ENCODE measurements around the genes ARSK and GLRX.

GRCh38 chr5:94001460-94002106 lies 109.9 kb downstream of the FAM172A start:
- PRO-cap, result no peak
- RAMPAGE, long total RNA, 2 experiments, result no peak in any of the 2 experiments

DNA sequence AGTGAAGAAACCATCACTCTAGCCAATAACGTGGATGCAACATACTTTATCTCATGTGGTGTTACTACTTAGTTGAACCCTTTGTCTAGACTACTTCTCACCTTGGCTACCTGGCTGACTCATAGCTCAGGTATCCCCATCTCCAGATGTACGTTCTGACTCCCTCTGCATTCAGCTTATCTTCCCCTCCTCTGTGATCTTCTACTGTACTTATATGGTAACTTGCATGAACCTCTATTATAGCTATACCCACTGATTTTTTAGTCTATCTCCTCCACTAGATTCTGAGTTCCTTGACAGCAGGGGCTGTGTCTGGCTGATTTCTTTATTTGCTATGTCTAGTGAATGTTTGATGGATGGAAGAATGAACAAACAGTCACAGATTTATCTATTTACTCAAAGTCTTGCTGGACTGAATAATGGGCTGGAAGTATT lies 251.0 kb upstream of the FAM172A start:
- PRO-cap, result no peak
- RAMPAGE, long total RNA, 2 experiments, result no peak in any of the 2 experiments

- PRO-cap, result no peak
- RAMPAGE, long total RNA, 2 experiments, result no peak in any of the 2 experiments
Observed at GRCh38 chr5:94894396-94895071, 276.1 kb downstream of the SLF1 start.

DNA sequence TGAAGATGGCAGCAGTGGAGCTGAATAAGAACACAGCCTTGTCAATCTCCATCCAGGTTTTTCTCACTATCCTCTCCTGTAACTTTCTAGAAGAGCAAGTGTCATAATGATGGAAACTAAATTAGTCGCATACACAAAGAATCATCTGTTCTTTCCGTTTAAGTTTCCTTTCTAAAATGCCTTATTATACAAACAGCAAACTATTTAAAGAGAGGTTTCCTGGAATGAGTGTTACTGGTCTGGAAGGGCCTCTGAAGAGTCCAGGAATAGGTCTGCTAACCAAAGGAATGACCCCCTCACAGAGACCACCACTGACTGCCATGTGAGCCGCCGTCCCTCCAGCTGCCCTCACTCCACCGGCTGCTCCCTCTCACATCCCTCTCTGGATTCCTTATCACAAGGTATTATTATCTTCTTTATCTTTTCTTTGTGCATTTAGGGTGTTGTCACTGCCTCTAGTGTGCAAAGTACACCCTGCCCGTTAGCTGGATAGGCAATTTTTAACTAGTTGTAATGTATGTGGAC lies 146.5 kb downstream of the MCTP1 start:
- PRO-cap, result no peak
- RAMPAGE, long total RNA, 2 experiments, result no peak in any of the 2 experiments

- PRO-cap, result bidirectional peak, plus-strand start at chr5:95555185, minus-strand start at chr5:95554953
- RAMPAGE, long total RNA, 2 experiments, result start-site peak on the plus strand in 1 of 2 experiments, at chr5:95555176-95555217 at its widest, 21 reads per replicate; start-site peak on the minus strand in 1 of 2 experiments, at chr5:95554966-95554993 at its widest, 163 reads per replicate
Observed at GRCh38 chr5:95554850-95555736, at the start of gene ARSK. Gene ARSK (plus strand): TSS chr5:95555101.

GRCh38 chr5:95711487-95712257 lies 19.5 kb upstream of the RHOBTB3 start:
- PRO-cap, result no peak
- RAMPAGE, long total RNA, 2 experiments, result no peak in any of the 2 experiments

GRCh38 chr5:95727172-95727578 lies 4.0 kb upstream of the RHOBTB3 start:
- PRO-cap, result no peak
- RAMPAGE, long total RNA, 2 experiments, result no peak in any of the 2 experiments

- PRO-cap, result no peak
- RAMPAGE, long total RNA, 2 experiments, result no peak in any of the 2 experiments
Observed at GRCh38 chr5:95732241-95732434, 1.0 kb downstream of the RHOBTB3 start.

DNA sequence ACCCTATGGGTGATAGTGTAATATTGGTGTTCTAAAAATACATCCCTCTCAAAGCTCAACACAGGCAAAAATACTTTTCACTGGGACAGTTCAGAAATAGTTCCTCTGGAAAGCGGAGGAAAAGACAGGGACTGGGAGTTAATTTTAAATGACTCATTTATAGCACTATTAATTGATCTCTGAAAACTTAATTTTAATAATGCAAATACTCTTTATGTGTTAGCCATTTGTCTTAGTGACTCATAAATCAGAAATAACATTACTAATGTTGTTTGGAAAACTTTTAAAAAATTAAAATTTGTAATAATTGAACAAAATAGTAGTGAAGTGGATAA lies 1.3 kb downstream of the RHOBTB3 start:
- PRO-cap, result no peak
- RAMPAGE, long total RNA, 2 experiments, result no peak in any of the 2 experiments

GRCh38 chr5:95783514-95784294 lies 38.8 kb downstream of the GLRX start:
- PRO-cap, result no peak
- RAMPAGE, long total RNA, 2 experiments, result no peak in any of the 2 experiments

- PRO-cap, result no peak
- RAMPAGE, long total RNA, 2 experiments, result no peak in any of the 2 experiments
Observed at GRCh38 chr5:95793330-95794394, 28.9 kb downstream of the GLRX start.

DNA sequence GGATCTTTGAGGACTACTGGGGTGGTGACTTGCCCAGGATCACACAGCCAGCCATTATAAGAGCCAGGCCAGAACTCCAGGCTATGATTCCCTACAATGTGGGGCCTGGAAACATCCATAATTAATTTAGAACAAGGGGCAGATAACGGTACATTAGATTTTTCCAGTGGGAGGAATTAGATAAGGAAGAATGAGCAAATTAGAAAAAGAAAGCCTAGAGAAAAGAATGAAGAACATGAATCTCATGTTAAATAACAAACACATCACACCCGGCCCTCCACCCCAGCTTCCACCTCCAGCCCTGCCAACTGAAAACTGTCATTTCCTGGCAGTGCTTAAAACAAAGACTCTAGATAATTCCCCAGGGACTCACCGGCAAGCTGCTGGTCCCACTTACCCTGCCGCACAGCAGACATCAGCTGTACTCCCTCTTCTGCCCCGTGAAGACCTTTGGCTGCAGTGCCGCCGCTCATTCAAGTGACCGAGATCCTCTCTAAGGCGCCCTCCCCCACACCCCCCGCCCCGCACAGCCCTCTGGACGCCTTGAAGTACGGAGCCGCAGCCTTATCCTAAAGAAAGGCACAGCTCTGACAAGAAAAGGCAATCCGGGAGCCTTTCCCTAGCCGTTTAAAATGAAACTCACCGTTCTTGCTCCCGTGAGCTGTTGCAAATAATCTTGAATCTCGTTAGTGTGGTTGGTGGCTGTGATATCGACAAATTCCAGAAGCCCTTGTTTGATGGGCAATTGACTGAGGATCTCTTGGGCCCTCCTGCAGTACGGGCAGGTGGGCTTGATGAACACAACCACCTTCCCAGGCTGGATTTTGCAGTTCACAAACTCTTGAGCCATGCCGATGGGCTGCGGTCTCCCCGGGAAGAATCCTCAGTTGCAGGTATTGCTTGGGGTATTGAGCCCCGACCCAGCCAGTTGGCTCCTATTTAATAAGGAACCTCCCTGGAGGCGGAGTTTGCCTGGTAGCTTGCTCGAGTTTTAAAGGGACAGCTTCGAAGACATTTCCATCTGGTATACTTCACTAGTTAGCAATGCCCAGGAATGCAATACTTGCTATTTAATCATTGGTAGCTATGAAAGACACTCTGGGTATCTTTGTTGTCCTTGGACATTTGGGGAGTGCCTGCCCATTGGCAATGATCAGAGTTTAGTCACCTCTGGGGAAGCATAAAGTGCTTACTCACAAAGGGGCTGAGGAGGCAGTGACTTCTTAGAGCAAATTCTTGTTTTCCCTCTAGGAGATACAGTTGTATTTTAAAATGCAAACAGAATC lies at the start of gene GLRX:
Gene GLRX (minus strand): TSS at position 914 of the 1,286 bp plus-strand sequence.
- PRO-cap, result bidirectional peak, plus-strand start at position 364 of the sequence, minus-strand start at position 310 of the sequence; bidirectional peak, plus-strand start at position 1,198 of the sequence, minus-strand start at position 881 of the sequence
- RAMPAGE, long total RNA, 2 experiments, result start-site peak on the minus strand in 1 of 2 experiments, centred at position 895 of the sequence, 133 reads per replicate

- PRO-cap, result no peak
- RAMPAGE, long total RNA, 2 experiments, result no peak in any of the 2 experiments
Observed at GRCh38 chr5:95823099-95823432, 540 bp upstream of the GLRX start.

DNA sequence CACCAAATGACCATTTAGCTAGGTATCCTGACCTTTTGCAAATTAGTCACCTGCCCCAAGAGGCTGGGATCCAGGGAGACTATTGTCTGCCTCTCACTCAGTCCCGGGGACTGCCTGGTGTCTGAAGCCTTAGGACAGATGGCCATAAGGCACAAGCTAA lies 1.9 kb upstream of the GLRX start:
- PRO-cap, result no peak
- RAMPAGE, long total RNA, 2 experiments, result no peak in any of the 2 experiments

DNA sequence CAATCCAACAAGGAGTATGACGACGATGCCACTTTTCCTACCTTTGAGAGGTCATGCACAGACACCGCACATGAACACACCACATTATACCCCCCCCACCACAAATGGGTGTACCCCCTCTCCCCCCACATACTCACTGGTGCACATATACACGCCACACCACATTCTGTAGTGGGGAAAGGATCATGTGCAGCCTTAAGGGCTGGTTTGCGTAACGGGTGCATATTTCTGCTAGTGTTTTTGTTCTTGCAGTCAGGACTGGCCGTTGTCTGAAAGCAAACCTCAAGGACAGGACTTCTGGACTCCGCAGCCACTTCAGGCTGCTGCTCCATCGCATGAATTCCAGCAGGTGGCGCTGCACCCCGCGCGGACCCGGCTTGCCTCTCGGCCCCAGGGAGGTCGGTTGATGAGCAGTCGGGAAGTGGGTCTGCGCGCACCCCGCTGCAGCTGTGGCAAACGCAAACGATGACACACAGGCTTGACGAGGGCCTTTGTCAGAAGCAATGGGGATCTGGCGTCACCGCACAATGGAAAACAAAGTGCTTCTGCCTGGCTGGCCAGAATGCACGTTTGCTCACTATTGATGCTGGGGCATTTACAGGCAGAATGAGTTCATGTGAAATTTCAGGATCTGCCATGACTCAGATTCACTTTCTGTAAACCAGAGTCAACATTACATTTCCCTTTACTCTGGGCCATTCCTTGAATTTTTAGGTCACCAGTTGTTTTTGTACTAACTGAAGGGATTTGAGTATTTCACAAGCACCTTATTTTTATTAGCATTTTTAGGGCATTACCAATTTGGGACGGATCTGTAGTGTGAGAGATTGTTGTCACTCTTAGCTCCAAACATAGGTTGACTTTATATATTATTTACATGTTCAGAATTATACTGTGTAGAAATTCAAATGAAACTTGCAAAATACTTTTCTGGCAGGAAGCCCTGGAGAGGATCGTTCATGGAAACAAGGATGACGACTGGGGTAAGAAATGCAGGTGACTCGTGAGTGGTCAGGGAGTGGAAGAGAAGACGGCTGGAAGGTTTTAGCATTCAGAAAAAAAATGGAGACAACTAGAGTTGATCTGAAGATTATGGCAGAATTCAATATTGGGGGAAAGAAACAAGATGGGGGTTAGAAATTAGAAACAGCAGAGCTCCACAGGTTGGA lies 36.4 kb upstream of the GLRX start:
- PRO-cap, result no peak
- RAMPAGE, long total RNA, 2 experiments, result no peak in any of the 2 experiments

DNA sequence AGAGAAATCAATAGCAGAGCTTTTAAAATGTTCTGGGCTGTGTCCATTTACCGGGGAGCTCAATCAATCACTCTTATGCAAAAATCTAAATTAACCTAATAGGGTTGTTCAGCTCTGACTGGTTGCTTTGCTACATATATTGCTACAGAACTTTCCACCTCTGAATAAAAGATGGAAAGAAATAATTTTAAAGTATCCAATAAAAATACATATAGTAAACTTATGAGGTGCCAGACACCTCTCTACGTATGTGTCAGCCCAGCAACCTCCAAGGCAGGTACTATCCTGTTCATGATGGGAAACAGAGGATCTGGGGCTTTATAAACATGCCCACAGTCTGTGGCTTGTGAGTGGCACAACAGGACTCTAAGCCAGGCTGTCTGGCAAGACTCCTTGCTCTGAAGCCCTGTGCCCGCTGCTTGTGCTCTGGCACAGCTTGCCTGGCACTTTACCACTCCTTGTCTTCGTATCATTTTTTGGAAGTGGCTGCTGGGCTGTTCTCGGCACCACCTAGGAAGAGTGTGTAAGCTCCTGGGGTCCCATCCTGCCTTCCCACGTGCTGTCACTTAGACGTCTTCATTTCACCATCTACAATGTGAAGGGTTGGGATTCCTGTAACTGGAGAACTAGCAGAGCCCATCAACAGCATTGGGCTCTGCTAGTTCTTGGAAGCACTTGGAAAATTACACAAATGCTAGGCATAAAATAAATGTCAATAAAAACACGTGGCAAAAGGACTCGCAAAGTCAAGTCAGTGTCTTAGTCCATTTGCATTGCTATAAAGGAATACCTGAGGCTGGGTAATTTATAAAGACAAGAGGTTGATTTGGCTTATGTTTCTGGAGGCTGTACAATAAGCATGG lies 59.3 kb upstream of the GLRX start:
- PRO-cap, result no peak
- RAMPAGE, long total RNA, 2 experiments, result no peak in any of the 2 experiments

DNA sequence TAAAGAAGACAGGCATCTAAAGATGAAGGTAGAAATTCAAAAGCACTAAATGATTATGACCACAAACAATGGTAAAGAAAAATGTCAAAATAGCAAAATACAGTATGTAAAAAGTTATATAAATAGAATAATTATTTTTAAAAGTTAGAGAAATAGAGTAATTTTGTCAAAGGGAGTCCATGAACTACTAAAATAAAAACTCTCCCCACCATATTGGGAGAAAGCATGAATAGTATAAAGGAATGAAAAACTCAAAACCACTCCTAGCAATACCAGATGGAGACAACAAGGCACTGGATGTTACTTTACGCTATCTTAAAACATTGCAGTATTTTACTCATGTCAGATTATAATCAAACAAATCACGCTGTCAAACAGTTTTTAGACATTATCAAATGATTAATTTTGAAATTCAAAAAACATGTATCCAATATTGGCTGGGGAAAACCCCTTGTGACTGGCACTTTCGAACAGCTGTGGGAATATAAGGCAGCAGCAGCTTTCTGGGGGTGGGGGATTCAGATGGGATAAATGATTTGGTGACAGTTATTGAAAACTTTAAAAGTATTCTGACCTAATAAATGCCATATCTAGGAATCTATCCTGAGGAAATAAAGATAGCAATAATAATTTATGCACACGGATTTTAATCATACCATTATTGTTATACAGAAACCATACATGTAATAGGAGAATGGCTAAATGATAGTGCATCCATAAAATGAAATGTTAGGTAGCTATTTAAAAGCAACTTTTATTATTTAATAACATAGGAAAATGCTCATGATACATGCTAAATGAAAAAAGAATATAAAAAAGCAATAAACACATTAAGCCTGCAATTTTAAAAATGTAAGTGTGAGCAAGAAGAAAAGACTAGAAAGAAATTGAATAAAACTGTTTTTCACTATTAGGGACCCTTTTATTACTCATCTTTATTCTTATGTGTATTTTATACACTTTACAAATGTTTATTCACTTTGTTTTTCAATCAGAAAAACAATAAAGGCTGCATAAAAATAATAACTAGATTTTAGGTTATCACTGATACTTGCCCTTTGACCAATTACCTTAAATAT lies 28.6 kb downstream of the ELL2 start:
- PRO-cap, result no peak
- RAMPAGE, long total RNA, 2 experiments, result no peak in any of the 2 experiments

DNA sequence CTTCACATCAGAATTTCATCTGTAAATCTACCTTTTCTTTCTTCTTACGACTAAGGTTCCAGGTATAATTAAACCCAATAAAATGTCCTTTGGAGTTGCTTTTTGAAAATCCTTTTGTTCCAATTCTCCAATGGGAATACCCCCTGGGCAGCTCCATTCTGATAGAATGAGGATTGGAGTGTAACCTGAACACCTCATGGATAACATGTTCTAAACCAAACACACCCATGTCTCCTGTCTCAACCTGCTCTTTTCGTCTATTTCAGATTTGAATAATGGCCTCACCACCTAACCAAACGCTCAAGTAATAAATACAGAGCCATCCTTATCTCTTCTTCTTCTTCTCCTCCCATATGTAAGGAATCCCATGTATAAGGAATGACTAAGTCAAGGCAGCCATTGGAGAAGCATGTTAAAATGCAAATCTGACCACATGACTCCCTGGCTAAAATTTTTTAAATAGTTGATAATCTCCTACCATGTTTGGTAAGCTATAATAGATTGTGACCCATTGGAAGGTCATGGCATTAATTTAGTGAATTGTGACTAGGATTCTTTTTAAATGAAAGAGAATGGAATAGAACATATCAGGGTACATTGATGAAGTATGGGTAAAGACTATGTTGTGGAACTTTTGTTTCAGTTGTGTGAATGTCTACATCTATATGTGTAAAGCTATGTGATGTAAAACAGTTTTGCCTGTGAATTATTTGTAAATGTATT lies 26.0 kb downstream of the ELL2 start:
- PRO-cap, result no peak
- RAMPAGE, long total RNA, 2 experiments, result no peak in any of the 2 experiments

DNA sequence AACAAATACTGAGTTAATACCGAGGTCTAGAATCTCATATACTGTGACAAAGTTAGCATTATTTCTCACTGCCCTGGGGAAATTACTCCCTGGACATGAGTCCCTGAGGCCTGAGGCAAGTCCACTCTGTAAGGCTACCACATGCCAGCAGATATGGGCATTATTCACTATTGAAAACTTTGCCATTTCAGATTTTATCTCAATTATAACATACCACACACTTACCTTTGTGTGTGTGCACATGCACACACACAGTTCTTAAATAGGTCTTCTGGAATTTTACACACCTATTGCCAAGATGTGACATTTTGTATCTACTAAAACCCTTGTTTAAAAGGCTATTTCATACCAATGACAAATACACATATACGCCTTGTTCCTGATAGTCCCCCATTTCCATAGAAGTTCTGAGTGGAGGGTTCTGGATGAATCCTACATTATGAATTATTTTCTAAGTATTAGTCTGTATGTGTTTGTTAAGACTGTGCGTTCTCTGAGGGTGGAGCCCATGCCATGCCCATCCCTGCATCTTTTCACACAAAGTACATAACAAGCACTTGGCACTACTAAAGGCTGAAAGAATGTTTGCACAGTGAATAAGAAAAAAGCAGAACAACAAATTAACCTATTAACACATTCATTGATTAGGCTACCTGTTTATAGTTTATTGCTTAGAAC lies 22.7 kb downstream of the ELL2 start:
- PRO-cap, result no peak
- RAMPAGE, long total RNA, 2 experiments, result no peak in any of the 2 experiments

- PRO-cap, result no peak
- RAMPAGE, long total RNA, 2 experiments, result no peak in any of the 2 experiments
Observed at GRCh38 chr5:96113483-96113920, 151.9 kb upstream of the ELL2 start.

Data from lower leg skin (tissue), 2 donors.